ENCODE results near the gene CCDC91.

DNA sequence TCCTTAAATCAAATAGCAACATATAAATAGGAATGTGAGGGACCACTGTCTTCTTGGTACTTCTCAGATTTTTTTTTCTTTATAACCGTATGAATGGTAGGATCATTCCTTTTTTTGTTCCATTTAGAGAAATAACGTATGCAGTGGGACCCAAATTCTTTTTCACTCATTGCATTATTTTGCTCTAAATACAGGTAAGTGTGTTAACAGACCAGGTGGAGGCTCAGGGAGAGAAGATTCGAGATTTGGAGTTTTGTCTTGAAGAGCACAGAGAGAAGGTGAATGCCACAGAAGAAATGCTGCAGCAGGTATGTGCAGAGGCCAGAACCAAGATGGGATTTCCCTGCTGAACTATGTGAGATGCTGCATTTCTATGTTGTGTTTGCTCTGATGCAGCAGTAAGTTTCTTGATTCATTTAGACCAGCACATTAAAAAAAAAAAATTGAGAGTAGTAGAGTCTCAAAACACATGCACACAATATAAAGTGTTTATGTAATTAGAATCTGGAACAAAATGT is 48.7 kb upstream of the REP15 start:
- RRBS, 2 experiments = no CpG with 5 or more reads among the region's 3 CpGs

GRCh38 chr12:27688828-27689230 is 7.4 kb upstream of the REP15 start:
- RRBS, 2 experiments = no CpG with 5 or more reads among the region's 7 CpGs

- RRBS, 2 experiments = no CpG with 5 or more reads among the region's 3 CpGs
Measured at GRCh38 chr12:27898025-27898318, 74.6 kb downstream of the PTHLH start.

DNA sequence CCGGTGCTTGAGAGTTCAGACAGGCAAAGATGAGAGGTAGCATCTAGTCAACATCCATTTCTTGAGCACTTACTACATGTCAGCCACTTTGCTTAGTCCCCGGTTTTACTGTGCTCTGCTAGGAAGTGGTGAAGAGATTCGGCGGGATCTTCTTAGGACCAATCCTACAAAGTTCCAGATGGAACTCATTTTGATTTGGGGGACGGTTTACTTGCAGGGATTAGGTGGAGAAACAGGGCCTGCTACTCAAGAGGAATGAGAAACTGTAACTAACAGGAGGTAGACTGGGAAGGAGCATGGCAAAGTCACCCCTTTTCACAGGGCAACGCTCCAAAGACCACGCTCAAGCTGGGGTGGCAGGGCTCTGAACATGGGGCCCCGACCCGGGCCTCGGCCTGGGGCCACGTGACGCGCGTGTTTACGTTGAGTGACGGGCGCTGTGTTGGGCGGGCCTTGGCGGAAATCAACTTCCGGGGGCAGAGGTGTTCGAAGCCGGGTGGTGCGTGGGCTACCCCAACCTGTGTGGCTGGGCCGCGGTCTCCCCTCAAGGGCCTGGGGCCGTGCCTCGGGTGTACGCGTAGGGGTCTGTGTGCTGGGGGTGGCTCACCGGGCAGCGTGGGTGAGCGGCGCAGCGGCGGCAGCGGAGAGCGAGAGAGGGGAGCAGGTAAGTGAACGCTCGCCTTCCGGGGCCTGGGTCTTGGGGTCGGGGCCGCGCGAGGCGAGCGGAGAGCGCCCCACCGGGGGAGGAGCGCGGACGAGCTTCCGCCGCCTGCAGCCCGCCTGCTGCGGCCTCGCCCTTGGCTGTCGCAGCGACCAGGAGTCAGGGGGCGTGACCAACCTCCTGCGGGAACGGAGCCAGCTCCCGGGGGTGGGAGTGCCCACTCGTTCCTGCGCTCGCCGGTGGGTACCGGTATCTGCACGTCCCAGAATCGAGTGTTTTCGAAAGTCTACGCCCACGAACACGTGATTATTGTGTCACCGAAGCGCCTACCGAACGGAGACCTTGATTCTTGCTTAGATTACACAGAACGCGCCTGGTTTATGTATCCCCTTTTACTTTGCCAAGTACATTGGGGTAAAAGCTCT is at the start of gene CCDC91:
Gene CCDC91, plus strand, starts transcription at position 479 of the 1,086 bp plus-strand sequence.
- RRBS, 2 experiments = 2 to 5% methylated on average over 29 to 44 of the region's 79 CpGs

DNA sequence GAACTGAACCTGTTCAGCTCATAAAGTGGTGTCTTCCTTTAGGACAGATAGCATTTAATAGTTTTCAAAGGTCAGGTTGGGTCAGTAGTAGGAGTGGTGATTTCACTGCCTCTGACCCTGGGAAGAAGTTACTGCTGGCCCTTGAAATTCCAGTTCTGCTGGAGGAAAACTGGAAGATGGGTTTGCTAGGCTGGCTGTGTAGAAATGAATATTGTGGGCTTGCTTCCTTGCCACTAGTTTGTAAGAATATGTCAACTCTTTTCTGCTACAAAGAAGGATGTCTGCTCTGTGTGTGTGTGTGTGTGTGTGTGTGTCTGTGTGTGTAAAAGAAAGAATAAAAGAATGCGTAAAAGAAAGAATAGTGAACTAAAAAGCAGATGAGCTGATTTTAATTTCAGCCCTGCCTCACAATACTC is 60.3 kb downstream of the FAR2 start:
- RRBS, 2 experiments = no CpG with 5 or more reads among the region's 1 CpG

GRCh38 chr12:29505087-29505950 is 7.8 kb upstream of the OVCH1 start:
- RRBS, 2 experiments = no CpG with 5 or more reads among the region's 4 CpGs

DNA sequence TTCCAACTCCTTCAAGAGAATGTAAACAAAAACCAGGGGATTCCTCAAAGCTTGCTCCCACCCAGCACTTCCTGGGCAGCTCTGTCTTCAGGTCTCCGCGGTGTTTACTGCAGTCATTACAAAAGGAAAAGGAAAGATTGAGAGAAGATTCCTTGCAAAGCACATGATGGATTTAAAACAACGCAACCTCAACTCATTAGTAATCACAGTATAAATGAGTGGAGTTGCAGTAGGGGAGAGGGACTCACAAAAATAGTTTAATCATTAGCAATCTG is 49.6 kb upstream of the OVCH1 start:
- RRBS, 2 experiments = no CpG with 5 or more reads among the region's 3 CpGs

GRCh38 chr12:29583025-29583772 is 85.7 kb upstream of the OVCH1 start:
- RRBS, 2 experiments = no CpG with 5 or more reads among the region's 2 CpGs

DNA sequence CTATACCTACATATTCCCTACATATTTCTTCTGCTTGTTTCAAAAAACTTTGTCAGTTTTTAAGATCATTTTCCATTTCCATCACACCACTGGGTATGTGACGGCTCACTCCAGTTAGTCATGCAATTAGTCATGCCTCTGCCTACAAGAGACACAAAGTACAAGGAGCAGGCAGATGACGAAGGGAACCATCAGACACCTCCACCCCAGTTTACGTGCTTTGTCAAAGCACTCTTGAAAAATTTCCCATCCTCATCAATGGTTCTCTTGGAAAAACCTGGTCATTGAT is 119.5 kb upstream of the OVCH1 start:
- RRBS, 2 experiments = no CpG with 5 or more reads among the region's 3 CpGs

- RRBS, 2 experiments = no CpG with 5 or more reads among the region's 4 CpGs
Measured at GRCh38 chr12:30691128-30691791, 4.4 kb downstream of the IPO8 start.

DNA sequence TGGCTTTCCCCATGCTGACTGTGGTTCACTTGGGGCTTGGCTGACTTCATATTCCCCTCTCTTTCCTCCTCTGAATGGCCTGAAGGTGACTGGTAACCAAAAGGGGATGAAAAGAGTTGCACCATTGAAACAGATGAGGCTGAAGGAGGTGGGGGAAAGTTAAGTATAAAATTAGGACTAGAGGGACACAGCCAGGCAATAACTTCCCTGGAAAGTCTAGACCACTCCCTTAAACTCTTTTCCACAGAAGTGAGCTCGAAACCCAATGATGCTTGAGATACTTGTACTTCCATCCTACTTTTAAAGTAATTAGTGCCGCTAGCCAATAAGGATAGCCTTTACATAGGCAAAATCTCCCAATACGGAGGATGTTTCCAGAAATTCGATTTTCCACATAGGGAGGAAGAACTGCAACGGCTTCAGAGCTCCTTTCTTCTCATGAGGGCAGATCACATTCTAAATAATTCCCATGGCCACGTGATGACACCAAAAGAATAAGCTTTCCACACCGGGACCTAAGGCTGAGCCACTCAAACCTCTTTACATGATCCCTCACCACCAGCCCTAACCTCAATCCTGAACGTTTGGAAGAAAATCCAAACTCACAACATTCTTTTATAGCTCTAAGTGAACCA is 1.2 kb downstream of the CAPRIN2 start:
- RRBS, 2 experiments = no CpG with 5 or more reads among the region's 8 CpGs

DNA sequence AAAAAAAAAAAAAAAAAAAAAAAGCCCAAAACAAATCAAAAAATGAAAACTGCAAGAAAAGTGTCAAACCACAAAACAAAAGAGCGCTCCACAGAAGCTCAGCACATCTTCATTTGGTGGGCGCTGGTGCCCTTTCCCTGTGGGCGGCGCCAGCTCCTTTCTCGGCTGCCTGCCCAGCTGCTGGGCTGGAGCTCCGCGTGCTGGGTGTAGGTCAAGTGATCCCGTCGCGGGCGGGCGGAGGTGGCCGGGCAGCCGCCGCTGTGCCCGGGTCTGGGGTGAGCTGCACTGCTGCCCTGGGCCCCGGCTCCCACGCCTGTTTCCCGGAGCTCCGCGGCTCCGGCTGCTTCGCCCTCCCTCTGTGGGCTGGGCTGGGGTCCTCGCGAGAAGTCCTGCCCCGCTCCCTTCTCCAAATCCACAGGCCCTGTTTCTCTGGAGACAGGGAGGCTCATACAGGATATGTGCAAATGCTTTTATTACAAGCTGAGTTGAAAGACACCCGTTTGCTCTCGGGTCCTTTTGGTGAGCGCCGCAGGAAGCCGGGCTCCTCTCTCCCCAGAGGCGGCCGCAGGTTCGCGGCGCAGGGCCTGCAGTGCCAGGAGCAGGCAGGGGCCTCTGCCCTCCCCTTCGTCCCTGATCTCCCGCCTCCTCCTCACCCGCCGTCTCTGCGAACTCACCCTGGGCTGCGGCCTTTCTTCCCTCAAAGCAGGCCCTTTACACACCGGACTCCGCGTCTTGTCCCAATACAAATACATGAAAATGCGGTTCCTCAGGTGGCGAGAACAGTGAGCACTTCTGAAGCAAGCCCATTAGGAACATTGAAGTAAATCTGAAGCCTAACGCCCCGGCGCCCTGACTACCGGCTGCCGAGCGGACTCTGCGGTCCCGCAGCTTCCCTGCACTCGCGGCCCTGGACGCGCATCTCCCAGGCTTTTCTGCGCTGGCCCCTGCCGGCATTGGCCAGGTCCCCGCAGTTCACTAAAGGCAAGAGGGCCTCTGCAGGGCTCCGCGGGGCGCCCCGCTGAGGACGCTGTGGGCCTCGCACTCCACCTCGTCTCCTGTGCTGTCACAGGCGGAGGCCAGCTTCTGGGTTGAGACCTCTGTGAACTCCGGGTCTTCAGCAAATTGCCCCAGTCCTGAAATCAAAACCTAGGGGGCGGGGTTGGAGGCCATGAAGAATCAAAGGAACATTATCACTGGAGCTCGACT is 68.0 kb upstream of the CAPRIN2 start:
- RRBS, 2 experiments = 46 to 50% methylated on average over 8 to 13 of the region's 73 CpGs

DNA sequence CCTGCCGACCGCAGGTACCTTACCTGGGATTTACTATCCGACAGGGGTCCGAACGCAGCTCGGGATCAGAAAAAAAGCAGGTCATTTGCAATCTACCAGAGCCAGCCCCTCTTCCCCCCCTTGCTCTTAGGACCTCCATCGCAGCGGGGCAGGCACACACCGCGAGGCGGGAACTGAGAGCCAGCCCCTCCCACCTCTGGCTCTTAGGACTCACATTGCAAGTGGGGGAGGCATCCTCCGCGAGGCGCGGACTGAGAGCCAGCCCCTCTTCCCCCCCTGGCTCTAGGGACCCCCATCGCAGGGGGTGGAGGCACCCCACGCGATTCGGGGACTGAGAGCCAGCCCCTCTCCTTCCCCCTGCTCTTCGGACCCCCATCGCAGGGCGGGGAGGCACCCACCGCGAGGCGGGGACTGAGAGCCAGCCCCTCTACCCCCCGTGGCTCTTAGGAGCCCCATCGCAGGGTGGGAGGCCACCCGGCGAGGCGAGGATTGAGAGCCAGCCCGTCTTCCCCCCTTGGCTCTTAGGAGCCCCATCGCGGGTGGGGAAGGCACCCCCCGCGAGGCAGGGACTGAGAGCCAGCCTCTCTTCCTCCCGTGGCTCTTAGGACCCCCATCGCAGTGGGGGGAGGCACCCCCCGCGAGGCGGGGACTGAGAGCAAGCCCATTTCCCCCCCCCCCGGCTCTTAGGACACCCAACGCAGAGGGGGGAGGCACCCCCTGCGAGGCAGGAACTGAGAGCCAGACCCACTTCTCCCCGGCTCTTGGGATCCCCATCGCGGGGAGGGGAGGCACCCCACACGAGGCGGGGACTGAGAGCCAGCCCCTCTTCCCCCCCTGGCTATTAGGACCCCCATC is 45.5 kb downstream of the DDX11 start:
- RRBS, 2 experiments = under 1 to 14% methylated on average over 3 of the region's 48 CpGs

- RRBS, 2 experiments = no CpG with 5 or more reads among the region's 28 CpGs
Measured at GRCh38 chr12:31163179-31163884, 89.7 kb downstream of the DDX11 start.

DNA sequence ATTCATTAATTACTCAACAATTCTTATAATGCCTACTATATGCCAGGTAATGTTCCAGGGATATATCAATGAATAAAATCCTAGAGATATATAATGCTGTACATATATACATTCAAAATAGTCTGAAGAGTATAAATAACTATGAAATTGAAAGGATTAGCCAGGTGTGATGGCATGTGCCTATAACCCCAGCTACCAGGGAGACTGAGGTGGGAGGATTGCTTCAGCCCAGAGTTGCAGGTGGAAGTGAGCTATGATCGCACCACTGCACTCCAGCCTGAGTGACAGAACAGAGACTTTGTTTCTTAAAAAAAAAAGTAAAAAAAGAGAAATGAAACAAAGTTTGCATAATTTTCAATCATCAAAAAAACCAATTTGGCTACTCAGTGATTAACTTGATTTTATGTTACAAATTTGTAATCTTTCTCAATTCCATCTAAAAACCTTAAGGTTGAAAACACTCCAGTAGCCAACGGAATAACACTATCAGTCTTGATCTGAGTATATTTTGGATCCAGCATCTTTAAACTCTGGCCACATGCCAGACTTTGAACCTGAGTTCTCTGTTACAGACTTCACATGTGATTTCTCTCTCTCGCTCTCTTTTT is 12.6 kb upstream of the DENND5B start:
- RRBS, 2 experiments = no CpG with 5 or more reads among the region's 3 CpGs

DNA sequence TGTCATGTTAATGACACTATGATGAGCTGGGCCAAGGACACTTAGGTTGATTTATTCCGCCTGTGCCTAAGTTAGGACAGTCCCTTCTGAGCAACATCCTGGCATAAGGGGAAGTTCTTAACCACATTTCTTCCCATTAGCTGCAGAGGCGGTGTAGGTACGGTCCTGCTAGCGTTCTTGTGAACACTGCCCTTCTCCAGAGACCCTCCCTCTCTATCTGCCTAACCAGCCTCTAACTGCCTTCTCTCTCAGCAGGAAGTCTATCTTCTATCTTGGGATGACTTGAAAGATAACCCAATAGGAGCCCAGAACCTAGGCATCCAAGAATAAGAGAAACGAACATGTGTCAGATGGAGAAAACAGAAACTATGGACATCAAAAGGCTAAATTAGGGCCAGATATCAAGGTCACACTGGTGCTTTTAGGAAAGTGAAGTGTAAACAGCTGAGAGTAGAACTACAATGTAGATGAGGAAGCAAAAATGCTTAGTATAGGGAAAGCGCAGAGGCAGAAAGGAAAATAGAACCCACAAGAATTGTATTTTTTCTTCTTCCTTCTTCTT is 41.0 kb upstream of the H3-5 start:
- RRBS, 2 experiments = no CpG with 5 or more reads among the region's 6 CpGs

GRCh38 chr12:31959970-31960570 is 855 bp downstream of the RESF1 start:
- RRBS, 2 experiments = 2 to 8% methylated on average over 7 of the region's 24 CpGs

DNA sequence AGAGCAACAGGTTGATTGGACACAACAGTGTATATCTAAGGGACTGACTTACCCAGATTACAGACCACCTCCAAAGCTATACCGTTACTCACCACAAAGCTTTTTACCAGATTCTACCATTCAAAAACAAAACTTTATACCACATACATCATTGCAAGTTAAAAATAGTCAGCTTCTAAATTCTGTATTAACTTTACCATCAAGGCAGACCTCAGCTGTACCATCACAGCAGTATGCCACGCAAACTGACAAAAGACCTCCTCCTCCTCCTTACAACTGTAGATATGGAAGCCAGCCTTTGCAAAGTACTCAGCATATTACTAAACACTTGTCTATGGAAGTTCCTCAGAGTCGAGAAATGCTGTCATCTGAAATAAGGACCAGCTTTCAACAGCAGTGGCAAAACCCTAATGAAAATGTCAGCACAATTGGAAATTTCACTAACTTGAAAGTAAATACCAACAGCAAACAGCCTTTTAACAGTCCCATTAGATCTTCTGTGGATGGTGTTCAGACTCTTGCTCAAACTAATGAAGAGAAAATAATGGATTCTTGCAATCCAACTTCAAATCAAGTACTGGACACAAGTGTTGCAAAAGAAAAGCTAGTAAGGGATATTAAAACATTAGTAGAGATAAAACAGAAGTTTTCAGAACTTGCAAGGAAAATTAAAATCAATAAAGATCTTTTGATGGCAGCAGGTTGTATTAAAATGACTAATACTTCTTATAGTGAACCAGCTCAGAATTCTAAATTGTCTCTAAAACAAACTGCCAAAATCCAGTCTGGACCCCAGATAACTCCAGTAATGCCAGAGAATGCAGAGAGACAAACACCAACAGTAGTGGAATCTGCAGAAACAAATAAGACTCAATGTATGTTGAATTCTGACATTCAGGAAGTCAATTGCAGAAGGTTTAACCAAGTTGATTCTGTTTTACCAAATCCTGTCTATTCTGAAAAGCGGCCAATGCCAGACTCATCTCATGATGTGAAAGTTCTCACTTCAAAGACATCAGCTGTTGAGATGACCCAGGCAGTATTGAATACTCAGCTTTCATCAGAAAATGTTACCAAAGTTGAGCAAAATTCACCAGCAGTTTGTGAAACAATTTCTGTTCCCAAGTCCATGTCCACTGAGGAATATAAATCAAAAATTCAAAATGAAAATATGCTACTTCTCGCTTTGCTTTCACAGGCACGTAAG is 22.7 kb downstream of the RESF1 start:
- RRBS, 2 experiments = no CpG with 5 or more reads among the region's 6 CpGs

- RRBS, 2 experiments = no CpG with 5 or more reads among the region's 10 CpGs
Measured at GRCh38 chr12:32337300-32337914, 62.0 kb upstream of the FGD4 start.